Subcutaneous adipose tissue (tissue), 3 donors: ENCODE results near the genes PLXNA1 and MGLL.

- PRO-cap, result no peak
- RAMPAGE, long total RNA, 3 experiments, result no peak in any of the 3 experiments
These were observed 68.8 kb downstream of the KLF15 start for GRCh38 chr3:126288372-126288882.

DNA sequence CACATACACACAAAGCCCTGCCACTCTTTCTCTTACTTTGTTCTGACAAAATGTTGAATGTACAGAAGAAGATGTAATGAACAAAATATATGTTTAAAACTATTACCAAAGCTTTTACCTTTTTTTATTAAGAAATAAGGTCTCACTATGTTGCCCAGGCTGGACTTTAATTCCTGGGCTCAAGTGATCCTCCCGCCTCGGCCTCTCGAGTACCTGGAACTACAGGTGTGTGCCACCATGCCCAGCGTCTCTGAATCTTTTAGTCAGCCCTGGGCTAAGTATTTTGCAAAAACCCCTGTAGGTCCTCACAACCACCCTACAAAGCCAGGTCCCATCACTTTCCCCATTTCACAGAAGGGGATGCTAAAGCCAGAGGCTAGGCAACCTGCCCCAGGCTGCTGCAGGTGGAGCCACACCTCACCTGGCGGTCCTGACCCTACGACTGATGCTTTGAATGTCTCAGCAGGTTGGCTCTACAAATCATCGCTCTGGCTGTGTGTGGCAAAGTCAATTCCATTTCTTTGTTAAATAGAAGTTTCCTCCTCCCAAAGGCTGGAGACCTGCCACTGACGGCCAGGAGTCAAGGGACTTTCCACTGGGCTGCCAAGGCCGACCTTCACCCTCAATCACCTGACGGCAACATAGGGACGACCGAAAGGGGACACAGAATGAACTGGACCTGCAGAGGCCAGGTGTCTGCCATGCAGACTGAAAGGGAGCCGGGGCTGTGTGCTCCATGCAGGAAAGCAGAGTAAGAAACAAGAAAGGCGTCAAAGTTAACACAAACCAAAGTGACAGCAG is 26.4 kb downstream of the ZXDC start:
- PRO-cap, result no peak
- RAMPAGE, long total RNA, 3 experiments, result no peak in any of the 3 experiments

GRCh38 chr3:126472003-126472881 is 3.4 kb downstream of the ZXDC start:
- PRO-cap, result unidirectional peak, plus-strand start at chr3:126472582
- RAMPAGE, long total RNA, 3 experiments, result no peak in any of the 3 experiments

DNA sequence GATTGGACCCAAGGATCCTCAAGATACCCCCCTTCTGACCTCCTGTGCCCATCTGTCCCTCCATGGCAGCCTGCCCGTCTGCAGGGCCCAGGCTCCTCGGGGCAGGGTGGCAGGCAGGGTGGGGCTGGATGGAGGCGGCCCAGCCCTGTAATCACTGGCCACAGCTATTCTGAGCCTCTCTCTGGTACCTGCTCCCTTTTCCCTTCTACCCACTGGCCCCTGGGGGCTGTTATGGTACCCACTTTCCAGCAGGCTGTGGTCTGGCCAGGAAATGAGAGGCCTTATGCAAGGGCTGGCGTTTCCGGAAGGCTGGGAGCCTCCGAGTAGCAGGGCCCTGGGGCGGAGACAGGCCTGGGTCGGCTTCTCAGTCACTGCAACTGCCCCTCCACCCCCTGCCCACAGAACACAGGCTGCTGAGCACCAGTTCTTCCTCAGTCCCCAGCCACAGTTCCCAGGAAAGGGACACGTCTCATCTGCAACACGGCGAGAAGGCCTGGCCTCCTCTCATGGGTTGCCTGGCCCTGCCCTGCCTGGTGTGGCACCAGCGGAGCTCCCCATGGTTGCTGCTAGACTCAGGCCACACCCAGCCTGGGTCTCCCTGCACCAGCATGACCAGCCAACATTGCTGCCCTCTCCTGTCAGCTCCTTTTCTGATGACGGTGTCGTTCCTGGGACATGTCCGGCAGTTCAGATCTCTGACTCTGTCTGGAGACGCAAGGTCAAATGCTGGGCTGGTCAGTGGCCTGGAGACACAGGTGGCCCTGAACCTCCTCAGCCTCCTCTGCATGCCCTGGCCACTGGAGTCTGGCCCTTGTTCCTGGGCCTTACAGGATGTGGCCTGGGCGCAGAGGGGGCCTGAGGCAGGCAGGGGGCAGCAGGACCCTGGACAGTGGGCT is 6.4 kb downstream of the CHST13 start:
- PRO-cap, result no peak
- RAMPAGE, long total RNA, 3 experiments, result no peak in any of the 3 experiments

GRCh38 chr3:126601321-126601726 is 42.6 kb upstream of the C3orf22 start:
- PRO-cap, result no peak
- RAMPAGE, long total RNA, 3 experiments, result no peak in any of the 3 experiments

GRCh38 chr3:126917185-126917968 is 65.5 kb upstream of the PLXNA1 start:
- PRO-cap, result no peak
- RAMPAGE, long total RNA, 3 experiments, result no peak in any of the 3 experiments

- PRO-cap, result bidirectional peak, plus-strand start at chr3:126982713, minus-strand start at chr3:126982584; bidirectional peak, plus-strand start at chr3:126983043, minus-strand start at chr3:126982950
- RAMPAGE, long total RNA, 3 experiments, result no peak in any of the 3 experiments
These were observed at the start of gene PLXNA1 for GRCh38 chr3:126981929-126983251. Gene PLXNA1, plus strand, starts transcription at chr3:126983115.

GRCh38 chr3:127542243-127543274 is 48.0 kb downstream of the TPRA1 start:
- PRO-cap, result no peak
- RAMPAGE, long total RNA, 3 experiments, result no peak in any of the 3 experiments

GRCh38 chr3:127588825-127589583 is 1.5 kb downstream of the TPRA1 start:
- PRO-cap, result bidirectional peak, plus-strand start at chr3:127589050, minus-strand start at chr3:127588911
- RAMPAGE, long total RNA, 3 experiments, result no peak in any of the 3 experiments

DNA sequence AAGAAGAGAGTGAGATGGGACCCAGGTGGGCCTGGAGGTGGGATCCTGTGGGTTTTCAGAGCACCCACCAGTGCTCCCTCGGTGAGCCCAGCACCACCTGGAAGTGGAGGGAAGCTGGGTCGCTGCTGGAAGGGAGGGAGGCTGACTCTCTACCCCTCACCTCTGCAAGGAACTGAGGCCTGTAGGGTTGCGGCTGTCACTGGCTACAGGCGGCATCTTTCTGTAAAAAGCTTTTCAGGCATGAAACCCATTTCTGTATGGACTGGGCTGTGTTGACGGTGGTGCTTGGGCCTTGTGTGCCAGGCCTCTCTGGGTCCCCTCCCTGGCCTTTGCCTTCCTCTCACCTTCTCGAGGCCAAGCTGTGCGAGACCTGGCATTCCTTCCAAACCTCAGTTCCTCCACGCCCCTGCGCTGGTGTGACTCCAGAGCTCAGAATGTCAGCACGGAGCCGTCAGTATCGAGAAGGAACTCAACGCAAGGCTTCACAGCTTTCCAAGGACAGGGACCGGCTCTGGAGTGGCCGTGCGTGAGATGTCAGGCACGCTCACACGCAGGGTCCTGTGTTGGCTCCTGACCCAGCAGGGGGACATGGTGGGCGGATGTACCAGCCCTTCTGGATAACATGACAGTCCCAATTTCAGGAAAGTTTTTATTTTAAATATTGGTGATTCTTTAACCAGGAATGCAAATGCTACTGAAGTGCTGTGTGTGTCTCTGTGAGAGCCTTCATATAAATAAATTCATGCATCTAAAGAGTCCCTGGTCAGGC is 16.7 kb downstream of the ABTB1 start:
- PRO-cap, result no peak
- RAMPAGE, long total RNA, 3 experiments, result no peak in any of the 3 experiments

DNA sequence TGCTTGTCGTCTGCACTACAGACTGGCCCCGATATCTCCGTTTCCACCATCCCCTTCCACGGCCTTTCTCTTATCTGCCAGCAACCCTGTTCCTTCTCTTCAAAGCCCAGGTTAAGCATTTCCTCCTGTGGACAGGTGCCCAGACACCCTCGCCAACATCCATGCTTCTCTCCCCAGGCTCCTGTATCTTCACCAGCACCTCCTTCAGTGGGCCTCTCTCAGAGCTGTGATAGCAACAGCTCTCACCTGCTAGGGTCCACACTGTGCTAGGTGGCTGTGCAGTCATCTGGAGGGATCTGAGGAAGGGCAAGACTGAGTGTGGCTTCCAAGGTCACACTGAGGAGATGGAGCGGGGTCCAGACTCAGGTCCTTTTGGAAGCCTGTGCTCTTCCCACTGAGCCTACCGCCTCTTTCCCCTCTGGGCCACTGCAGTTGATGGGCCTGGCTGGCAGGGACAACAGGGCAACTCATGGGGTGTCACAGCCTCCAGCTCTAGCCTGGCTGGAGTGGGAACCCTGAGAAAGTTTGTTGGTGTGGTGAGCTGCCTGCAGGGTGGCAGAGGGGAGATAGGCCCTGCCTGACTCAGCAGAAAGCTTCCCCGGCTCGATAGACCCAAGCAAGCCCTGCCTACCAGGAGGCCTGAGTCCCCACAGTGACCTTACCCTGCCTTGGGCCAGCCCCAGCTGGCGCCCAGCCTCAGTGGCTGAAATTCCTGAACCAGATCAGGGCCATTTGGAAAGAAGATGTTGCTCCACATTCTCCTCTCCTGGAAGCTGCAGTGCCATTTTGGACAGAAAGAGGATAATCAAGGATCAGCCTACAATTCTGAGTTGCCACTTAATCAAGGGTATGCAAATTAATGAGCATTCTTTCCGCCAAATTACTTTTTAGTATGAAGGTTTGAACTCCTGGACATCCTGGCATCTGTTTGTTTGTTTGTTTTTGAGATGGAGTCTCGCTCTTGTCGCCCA is 29.3 kb downstream of the ABTB1 start:
- PRO-cap, result no peak
- RAMPAGE, long total RNA, 3 experiments, result no peak in any of the 3 experiments

GRCh38 chr3:127766974-127767810 is 55.1 kb downstream of the MGLL start:
- PRO-cap, result no peak
- RAMPAGE, long total RNA, 3 experiments, result no peak in any of the 3 experiments

GRCh38 chr3:127778327-127778793 is 44.0 kb downstream of the MGLL start:
- PRO-cap, result no peak
- RAMPAGE, long total RNA, 3 experiments, result no peak in any of the 3 experiments

DNA sequence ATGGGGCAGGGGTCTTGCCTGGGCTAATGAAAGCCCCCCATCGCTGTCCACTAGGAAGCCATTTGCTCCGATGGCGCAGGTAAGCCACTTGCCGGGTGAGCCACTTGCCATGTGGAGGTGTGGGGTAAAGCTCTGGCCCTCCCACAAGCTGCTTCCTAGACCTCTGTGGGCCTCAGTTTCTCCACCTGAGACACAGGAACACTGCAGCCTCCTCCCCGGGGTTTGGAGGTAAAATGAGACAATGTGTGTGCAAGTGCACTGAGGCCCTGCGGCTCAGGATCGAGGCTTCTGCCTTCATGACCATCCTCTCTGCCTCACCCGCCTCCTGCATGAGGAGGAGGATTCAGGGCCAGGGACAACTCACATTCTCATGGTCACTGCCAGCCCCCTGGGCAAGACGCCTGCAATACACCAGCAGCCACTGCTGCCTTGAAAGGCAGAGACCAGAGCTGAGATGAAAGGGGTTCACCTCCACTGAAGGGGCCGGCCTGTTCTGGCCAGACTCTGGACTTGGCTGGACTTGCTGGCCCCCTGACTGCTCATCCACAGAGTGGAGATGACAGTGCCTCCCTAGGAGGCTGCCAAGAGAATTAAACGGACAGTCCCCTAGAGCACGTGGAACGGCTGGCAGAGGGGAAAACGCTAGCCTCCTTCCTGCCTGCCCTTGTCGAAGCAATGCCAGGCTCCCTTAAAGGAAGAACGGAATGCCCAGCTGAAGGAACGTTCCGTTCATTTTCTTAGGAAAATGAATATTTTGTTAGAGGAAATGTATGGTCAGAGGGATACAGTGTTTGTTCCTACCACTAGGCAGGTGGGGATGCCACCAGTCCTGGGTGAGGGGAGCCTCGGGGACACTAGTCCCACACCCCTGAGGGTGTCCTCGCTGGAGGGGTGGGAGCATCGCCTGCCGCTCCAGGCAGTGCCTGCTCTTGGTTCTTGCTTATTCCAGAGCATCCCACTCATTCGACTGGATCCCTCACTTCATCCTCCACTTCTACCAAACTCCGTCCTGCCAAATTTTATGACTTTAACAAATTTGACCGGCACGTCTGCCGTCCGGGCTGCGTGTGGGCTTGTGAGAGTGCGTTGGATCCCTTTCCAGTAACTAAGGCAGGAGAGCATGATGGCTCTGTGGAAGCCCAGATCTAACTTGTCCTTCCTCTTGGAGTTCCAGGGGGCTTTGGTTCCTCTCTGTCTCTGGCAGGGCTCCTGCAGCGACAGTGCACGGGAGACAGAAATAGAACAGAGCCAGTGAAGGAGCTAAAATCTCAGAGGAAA is 35.1 kb downstream of the MGLL start:
- PRO-cap, result unidirectional peak, minus-strand start at position 331 of the sequence
- RAMPAGE, long total RNA, 3 experiments, result no peak in any of the 3 experiments

- PRO-cap, result unidirectional peak, plus-strand start at chr3:127822393; bidirectional peak, plus-strand start at chr3:127822444, minus-strand start at chr3:127822475; bidirectional peak, plus-strand start at chr3:127822968, minus-strand start at chr3:127822730; bidirectional peak, plus-strand start at chr3:127823382, minus-strand start at chr3:127823228
- RAMPAGE, long total RNA, 3 experiments, result start-site peak on the minus strand in 3 of 3 experiments, at chr3:127822351-127823240 at its widest, 27 to 1,106 reads per replicate
These were observed at the start of gene MGLL for GRCh38 chr3:127822094-127823294. Gene MGLL, minus strand, starts transcription at chr3:127822515.

DNA sequence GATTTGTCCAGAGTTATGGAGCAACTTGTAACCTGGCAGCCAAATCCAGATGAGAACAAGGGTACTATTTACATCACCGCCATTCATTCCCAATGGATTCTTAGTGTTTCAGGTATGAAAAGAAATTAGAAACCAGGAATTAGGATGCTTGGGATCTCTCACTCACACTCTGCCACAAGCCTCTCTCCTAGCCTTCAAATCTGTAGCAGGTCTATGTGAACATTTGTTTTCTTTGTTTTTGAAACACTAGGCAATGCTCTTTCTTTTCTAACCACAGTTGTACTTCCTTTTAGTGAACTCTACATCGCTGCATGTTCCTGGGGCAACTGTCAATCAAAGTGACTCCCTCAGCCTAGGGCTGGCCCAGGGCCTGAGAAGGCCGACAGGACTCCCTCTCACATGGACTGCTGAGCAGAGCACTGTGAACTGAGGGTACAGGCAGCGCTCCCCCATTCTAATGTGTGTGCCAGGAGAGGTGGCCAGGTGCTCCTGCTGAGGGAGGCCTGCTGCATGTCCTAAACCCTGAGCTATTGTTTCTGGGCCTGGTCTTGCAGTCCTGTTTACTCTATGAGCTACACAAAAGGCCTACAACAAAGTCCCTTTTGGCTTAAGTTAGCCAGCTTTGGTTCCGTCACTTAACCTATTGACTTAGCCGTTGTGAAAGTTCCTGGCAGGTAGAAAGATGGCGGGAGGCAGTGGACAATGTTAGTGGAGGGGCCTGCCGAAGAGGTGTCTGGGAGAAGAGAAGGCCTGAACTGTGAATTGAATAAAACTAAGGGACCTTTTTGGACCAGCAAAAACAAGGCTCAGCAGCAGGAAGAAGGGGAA is 14.2 kb upstream of the MGLL start:
- PRO-cap, result no peak
- RAMPAGE, long total RNA, 3 experiments, result no peak in any of the 3 experiments

DNA sequence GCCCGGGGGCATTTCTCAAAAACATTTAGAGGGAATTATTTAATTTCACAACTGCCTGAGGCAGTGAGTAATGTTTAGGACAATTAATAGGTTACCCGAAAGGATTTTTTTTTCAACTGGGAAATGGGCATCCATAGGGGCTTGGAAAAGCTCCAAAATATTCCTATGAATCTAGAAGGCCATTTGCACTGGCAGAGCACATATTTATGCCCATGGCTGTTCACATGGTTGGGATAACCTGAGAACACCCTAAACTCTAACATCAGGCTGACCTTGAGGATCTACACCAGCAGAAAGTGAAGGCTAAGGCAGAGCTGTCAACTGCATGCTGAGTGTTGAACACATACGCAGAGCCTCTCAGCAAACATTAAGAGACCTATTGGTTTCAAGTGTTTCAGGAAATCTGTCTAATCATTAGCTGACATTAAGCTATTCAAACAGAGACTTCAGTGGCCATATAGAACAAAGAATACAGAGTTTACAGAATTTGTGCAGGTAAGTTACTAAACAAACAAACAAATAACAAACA is 16.2 kb upstream of the SEC61A1 start:
- PRO-cap, result no peak
- RAMPAGE, long total RNA, 3 experiments, result no peak in any of the 3 experiments

- PRO-cap, result no peak
- RAMPAGE, long total RNA, 3 experiments, result no peak in any of the 3 experiments
These were observed 608 bp upstream of the SEC61A1 start for GRCh38 chr3:128051571-128052086.

DNA sequence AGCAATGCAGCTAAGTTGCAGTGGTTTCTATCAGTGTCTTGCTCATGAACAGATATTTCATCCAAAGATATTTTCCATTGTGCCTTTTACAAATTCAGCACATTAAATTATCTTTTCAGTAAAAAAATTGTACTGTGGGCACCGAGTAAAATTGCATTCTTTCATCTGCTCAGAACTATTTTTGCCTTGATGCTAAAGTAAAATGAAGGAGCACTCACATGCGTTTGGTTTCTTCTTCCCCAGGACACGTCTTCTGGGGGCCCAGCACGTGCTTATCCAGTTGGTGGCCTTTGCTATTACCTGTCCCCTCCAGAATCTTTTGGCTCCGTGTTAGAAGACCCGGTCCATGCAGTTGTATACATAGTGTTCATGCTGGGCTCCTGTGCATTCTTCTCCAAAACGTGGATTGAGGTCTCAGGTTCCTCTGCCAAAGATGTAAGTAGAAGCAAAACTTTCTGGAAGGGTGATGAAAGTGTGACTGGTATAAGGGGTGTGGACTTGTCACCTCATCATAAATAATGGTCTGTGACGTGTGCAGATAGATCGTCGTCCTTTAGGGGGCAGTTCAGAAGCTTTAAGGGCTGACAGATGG is 15.0 kb downstream of the SEC61A1 start:
- PRO-cap, result no peak
- RAMPAGE, long total RNA, 3 experiments, result no peak in any of the 3 experiments

DNA sequence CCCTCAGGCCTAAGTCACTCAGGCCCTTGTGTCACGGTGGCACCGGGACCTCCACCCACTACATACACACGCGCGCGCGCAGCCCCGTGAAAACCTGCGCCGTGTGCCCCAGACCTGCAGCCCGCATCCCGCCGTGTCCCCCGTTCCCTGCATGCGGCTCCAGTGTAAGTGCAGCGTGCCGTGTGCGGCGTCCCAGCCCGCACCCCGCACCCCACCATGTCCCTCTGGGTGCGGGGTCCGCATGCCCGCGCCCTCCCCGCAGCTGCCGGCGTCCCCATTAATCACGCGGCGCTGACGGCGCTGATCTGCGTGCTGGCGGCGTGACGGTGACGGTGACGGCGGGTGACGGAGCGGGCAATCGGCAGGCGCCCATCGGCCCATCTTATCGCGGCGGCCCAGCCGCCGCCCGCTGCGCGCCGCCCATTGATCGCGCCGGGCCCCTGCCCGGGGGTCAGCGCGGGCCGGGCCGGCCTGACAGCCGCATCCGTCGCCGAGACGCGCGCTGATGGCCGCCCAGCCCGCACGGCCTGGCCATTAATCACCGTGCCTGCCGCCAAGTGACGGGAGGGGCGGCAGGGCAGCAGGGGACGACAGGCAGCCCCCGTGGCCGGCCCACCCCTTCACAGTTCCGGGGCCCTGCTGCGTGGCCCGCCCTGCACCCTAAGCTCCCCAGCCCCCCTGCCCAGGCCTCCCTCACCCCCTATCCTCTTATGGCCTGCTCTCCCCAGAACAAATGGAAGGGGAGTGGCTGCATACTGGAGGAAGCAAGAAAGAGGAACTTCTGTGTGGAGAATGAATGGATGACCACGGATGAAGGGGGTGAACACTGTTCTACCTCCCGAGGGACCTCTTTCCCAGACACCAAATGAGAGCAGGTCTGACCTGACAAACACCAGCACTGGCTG is 24.7 kb downstream of the SEC61A1 start:
- PRO-cap, result bidirectional peak, plus-strand start at position 385 of the sequence, minus-strand start at position 279 of the sequence
- RAMPAGE, long total RNA, 3 experiments, result no peak in any of the 3 experiments